Iris pigment epithelial cell (primary cell): Measurements from ENCODE around the genes FAM90A26 and USP17L20.

GRCh38 chr4:8956178-8956597 is 84.5 kb upstream of the HMX1 start:
- RRBS, result no CpG with 5 or more reads among the region's 11 CpGs

GRCh38 chr4:9123756-9124000 is 46.5 kb upstream of the FAM90A26 start:
- RRBS, result no CpG with 5 or more reads among the region's 4 CpGs

- RRBS, result no CpG with 5 or more reads among the region's 10 CpGs
Measured at GRCh38 chr4:9170092-9170594, at the start of gene FAM90A26. TSS of gene FAM90A26 (plus strand) at chr4:9170409.

DNA sequence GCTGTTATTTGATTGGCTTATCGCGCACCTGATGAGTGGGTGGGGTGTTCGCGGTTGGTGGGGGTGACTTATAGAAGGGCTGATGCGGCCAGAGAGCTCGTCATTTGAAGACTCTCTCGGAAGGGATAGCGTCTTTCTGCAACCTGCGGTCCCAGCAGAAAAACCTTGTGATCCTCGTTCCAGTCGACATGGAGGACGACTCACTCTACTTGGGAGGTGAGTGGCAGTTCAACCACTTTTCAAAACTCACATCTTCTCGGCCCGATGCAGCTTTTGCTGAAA is at the start of gene USP17L20:
Gene USP17L20 (plus strand): TSS at position 189 of the 282 bp plus-strand sequence.
- RRBS, result no CpG with 5 or more reads among the region's 14 CpGs

DNA sequence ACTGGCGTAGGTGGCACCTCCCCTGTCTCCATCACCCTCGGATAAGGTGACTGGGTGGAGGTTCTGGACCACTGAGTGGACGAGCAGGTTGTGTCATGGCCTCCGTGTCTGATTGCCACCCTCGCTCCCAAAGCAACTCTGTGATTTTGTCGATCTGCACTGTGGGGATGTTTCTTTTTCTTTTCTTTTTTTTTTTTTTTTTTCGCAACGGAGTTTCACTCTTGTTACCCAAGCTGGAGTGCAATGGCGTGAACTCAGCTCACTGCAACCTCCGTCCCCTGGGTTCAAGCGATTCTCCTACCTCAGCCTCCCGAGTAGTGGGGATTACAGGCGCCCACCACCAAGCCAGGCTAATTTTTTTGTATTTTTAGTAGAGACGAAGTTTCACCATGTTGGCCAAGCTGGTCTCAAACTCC is 56.2 kb downstream of the DEFB131A start:
- RRBS, result no CpG with 5 or more reads among the region's 14 CpGs

- RRBS, result no CpG with 5 or more reads among the region's 4 CpGs
Measured at GRCh38 chr4:9905537-9906051, 115.7 kb downstream of the SLC2A9 start.

DNA sequence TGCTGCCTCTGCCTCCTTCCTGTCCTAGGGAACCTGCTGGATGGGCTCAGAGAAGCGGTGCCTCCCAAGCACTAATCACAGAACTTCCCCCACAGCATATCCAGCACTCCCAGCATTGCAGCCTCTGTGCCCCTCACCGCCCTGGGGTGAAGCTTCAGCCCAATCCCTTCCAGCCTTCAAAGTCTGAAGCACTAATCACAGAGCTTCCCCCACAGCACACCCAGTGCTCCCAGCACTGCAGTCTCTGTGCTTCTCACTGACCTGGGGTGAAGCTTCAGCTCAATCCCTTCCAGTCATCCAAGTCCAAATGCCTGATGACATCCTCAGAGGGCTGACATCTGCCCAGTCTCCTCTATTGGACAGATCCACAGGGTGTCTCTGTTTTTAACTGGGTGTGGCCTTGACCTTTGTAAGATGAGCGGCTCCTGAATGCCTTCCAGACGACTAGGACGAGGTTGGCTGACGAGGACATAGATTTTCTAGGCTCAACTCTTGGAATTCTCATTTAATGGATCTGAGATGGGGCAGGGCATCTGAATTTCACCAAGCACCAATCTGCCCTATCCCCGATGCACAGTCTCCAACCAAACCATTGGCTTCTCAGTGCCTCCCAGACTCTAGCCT is 7.6 kb upstream of the SLC2A9 start:
- RRBS, result no CpG with 5 or more reads among the region's 7 CpGs

- RRBS, result no CpG with 5 or more reads among the region's 6 CpGs
Measured at GRCh38 chr4:10054253-10055035, 33.1 kb upstream of the SLC2A9 start.

GRCh38 chr4:10077347-10077840 is 39.2 kb downstream of the WDR1 start:
- RRBS, result no CpG with 5 or more reads among the region's 25 CpGs

DNA sequence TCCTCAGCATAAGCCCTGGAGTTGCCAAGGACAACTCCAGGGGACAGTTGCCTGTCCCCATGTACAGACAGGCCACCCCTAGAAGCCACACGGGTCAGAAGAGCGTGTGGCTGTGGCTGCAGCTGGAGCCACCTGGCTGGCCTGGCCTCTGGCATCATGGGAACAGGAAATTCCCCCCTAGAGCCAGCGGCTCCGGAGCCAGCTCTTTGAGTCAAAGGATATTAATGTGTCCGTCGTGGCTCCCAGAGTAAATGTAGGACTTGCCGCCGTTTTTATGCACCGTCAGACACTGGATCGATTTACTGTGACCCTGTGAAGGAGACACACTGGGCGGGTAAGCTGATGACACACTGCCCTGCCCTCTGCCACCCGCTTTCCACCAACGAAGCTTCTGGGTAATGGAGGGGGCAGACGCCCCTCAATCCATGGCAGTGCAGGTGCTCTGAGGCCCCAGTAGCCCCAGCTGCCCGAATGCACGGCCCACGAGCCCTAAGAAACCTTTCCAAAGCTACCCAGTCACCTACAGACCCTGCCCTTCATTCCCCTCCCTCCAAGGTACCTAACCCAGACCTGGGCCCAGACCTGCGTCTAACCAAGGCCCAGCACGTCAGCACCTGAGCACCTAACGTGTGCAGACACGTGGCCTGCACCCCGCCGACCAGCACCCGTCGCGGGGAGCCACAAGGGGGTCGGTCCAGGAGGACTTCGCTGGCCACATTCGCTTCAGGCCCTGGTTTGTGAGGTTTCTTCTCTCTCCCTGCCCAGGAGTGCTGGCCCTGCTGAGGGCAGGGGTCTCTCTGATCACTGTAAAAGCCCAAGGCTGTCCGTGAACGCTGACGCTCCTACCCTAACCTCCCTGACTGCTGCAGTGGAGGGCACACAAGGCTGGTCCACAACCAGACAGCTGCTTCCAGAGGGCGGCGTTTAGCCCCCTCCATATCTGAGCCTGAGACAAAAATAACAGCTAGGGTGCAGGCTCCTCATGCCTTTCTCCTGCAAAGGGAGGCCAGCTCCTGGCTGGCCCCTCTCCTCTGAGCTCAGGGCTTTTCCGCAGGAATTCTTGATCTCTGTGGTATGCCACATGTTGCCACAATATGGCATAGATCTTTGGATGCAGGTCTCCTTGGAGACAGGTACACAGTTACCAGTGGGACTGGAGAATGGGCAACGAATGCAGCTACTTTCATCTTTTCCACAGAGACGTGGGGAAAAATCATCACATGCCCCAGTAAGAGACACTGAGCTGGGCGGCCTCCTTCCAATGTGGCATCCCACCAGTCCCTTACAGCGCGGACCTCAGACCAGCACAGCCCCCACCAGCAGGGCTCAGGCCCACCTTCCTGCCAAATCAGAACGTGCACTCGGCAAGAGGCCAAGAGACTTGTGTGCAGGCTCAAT is 31.9 kb downstream of the WDR1 start:
- RRBS, result no CpG with 5 or more reads among the region's 42 CpGs

DNA sequence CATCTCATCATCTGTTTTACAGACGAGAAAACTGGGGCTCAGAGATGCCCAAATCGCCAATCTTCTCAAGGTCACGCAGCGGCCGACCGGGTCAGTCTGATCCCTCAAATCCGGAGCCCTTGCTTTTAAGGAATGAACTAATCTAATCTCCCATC is 1.1 kb downstream of the WDR1 start:
- RRBS, result 16% methylated on average over 1 of the region's 7 CpGs

DNA sequence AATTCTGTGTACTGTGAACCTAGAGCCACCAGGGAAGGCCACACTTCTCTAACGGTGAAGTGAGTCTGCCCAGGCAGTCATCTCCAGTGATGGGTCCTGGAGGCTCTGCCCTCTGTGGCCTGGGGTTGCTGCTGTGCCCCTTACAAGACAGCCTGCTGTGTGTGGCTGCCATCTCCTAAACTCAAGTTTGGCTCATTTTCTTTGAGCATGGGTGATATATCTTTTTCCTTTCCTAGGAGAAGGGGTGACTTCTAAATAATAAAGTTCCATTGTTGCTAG is 40.9 kb upstream of the WDR1 start:
- RRBS, result no CpG with 5 or more reads among the region's 1 CpG

DNA sequence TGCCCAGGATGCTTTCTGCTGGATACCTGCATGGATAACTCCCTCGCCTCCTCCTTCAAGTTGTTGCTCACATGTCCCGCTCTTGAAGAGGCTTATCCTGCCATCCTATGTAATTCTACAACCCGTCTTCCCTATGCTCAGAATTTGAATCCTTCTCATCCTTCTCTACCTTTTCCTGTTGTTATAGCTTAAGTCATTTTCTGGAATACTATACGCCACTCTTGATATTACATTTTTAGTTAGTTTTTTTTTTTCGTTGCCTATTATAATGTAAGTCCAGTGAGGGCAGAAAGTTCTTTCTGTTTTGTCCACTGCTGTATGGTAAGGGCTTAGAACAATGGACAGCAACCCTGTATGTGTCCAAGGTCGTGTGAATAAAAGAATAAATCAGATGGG is 39.7 kb upstream of the CLNK start:
- RRBS, result no CpG with 5 or more reads among the region's 6 CpGs

DNA sequence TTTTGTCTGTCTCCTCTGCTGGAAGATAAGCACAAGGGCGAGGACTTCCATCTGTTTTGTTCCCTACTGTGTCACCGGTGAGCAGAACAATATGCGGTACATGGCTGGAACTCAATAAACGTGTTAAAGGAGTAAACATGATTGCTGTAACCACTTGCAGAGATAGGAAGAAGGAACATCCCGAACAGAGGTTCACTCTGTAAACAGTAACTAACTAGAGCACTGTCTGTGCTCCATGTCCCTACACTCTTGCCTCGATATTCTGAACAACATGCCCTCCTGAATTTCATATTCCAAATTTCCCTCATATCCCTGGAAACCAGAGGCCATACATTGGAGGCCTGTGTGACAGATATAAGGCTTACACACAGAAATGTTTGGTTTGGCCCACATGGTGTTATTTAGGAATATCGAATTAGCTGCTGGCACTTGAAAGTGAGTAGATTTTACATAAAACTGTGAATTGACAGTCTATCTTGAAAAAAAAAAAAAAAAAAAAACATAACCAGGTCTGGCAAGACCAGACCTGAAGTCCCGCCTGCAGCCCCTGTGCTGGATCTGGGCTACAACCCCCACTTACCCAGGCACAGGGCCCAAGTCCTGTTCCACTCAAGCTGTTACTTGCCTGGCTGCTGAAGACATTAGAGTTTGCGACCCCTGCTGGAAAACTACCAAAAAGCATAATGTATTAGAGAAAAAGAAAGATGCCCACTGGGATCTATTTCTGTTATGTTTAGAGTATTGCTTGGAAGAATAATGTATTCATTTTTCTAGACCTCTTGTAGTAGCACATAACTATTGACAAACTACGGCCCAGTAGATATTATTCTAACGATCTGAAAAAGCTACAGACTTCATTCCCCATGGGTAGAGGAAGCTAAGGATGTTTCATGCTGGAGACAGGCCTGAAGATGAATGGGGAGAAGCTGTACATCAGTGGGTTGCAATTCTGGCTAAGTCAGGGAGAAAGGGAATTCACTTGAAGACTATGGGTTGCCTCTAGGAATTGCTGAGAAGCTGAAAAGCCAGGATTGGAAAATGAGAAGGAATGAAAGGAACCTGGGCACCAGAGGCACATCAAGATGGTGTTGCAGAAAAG is 4.8 kb downstream of the HS3ST1 start:
- RRBS, result no CpG with 5 or more reads among the region's 11 CpGs

- RRBS, result 4% methylated on average over 7 of the region's 26 CpGs
Measured at GRCh38 chr4:11428356-11428780, 326 bp downstream of the HS3ST1 start.

GRCh38 chr4:11468746-11469298 is 40.1 kb upstream of the HS3ST1 start:
- RRBS, result no CpG with 5 or more reads among the region's 4 CpGs

DNA sequence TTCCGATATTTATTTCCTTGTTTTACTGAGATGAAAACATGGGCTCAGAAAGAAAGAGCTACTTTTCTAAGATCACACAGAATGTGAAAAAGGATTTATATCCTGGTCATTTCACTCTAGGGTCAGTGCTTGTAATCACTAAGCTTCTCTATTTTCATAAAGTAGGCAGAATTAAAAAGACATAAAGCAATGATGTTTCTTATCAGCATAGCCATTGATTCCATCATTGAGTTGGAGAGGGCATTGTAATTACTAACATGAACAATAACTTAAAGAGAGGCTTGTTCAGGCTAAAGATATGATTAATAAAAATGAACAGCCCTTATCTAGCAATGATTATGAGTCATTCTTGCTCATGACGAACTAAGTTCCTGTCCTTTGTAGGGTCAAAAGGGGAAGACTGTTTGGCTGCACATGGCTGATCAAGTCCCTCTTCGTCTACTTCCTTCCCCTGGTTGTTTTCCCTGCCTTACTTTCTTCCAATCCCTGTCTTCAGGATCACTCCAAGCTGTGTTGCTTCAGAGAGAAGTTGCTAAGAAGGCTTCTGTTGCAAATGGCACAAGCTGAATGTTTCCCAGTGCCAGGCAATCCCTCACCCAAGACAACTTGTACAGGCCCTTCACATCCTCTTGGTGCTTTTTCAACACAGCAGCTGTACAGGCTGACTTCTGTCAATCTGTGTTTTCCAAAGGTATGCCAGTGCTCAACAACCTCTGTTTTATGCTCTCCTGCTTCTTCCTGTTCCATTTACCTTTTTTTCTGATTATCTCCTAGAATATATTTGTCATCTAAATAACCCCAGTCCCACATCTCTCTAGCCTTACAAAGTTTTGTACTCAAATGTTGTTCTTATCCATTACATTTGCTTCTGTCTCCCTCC is 115.0 kb upstream of the HS3ST1 start:
- RRBS, result no CpG with 5 or more reads among the region's 3 CpGs

GRCh38 chr4:13298537-13299040 is 185.6 kb downstream of the RAB28 start:
- RRBS, result no CpG with 5 or more reads among the region's 17 CpGs

- RRBS, result 6% methylated on average over 21 of the region's 131 CpGs
Measured at GRCh38 chr4:13546895-13548312, 3.1 kb upstream of the NKX3-2 start.

DNA sequence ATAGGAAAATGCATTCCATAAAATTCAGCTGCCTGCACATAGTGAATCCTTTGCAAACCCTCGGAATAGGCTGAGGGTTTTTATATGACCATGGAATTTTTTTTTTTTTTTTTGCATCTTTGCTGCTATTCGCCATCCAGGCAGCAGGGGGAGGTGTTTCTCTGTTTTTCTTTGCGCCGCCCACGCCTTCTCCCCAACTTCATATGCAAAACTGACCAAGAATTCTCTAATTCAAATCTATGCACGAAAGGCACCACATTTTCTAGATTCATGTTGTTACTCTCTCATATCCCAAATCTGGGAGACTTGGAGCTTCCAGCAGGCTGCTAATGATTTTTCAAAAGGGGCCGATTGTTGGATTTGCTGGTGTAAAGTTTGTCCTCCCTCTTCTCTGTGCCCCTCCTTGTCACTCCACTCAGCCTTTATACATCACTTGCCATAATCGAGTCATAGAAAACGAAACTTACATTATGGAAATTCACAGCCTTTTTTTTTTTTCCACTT is 29.0 kb upstream of the BOD1L1 start:
- RRBS, result no CpG with 5 or more reads among the region's 9 CpGs